Epidermal melanocyte (primary cell): ENCODE results near the genes AAK1 and SNRNP27.

DNA sequence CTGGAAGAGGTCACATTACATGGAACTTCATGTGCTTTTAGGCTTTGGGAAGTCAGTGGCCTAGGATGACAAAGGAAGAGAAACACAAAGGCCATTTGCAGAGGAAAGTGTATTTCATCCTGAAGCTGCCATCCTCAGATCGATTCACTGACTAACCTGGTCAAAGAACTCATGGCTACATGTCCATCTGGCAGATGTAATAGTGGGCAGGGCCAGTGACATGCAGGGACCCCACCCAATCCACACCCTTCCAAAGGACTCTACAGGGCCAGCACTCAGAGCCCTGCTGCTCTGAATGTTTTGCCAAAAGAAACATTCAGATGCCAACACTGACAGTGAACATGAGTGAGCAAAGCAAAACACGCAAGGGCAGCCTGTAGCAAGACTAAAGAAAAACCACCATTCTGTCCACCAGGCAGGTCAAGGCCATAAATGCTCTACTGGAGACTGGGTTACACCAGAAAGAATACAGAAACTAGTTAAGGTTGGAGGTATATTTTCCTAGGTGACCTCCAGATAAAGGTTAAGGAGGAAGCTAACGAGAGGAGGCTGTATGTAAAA, 176.0 kb downstream of the ETAA1 start:
- RRBS = no CpG with 5 or more reads among the region's 3 CpGs

DNA sequence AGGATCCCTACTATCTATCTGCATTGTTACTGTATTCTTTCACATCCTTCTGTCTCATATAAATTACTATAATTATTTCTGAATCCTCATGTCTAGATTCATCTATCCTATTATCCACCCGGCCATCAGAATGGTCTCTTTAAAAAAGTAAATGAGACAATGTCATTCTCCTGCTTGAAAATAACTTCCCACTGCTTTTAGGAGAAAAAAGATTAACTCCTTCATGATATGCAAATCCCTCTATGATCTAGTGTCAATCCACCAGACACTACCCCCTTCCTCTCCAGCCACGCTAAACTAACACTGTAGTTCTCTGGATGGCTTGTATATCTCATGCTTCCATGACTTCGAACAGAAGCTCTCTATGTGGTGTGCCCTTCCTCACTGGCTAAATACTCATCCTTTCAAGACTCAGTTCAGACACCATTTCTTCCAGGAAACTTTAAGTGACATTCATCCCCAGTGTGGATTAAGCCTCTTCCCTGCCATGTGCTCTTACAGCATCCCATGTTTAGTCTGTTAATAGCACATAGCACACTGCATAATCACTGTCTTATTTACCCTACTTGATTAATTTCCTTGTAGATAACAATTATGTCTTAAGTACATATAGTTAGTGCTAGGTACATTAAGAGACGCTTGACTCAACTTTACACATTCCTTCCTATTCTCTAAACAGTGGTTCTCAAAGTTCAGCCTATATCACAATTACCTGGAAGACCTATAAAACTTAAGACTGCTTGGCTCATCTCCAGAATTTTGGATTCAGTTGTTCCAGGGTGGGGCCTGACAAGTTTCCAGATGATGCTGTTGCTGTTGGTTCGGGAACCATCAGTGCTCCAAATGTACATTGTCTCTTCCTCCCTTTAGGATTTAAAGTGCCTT, 4.3 kb downstream of the PPP3R1 start:
- RRBS = no CpG with 5 or more reads among the region's 5 CpGs

DNA sequence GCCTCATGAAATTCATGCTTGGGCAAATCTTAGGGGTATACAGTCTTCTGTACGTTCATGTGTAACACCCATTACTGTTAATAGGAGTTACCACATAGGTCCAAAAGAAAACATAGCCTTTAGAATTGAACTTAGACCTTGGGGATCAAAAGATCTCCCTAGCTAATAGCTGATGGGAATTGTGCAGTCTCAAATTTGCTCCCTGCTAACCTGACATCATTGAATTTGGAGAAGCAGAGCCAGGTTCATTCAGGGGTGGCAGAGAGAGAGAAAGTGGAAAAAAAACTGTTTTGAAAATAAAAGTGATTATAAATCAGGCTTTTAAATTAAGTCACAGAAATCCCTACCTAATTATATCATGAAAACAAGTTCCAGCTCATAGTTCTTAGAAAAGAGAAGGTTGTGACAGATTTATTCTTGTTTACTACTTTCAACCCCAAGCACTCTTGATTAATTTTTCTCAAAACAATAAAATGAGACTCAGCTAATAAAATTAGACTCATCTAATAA, 28.1 kb upstream of the PPP3R1 start:
- RRBS = no CpG with 5 or more reads among the region's 1 CpG

DNA sequence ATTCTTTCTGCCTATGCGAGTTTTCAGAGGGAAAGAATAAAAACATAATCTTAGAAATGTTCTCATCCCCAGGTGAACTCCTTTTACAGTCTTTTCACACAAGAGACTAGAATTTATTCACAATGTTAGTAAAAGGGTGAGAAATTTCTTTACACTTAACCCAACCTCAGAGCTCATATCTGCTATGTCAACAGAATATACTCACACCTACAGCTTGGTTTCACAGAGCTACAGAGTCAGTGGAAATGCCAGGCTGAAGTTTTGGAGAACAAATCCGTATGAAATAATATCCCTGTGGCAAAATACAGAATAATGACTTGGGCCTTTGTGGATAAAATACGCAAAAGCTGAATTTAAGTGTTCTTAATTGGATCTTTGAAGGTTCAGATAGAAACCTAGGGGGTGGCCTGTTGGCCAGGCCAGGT, 25.9 kb downstream of the FBXO48 start:
- RRBS = no CpG with 5 or more reads among the region's 3 CpGs

- RRBS = no CpG with 5 or more reads among the region's 1 CpG
Observed at GRCh38 chr2:68567043-68567504, 76.3 kb upstream of the PROKR1 start.

DNA sequence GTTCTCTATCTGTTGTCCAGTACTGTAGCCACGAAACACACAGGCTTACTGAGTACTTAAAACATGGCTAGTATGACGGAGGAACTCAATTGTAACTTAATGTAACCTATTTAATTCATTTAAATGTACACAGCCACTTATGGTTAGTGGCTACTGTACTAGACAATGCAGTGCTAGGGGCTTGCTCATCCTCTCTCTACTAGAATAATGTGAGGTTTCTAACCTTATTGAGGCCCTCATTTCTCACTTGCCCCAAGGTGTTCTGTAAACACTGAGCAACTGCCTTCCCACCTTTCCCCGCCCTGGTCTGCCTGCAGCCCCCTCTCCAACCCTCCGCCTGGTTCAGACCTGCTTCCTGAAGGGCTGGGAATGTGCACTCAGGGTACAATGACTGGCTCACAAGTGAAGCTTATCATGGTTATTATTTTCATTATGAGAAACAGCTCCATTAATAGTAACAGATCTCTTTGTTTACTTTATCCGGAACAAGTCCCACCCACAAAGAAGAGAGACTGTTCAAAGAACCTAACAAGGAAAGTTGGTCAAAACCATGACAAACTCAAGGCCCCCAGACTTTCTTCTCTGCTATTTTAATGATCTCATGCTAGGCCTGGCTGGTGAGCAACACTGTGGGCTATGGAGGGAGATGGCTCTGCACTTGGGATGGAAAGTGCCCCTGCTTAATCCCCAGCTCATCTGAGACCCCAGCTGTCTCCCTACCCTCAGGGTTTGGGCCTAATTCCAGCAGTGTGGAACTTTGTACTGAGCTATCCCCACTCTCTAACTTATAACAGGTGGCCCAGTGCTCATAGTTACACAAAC, 36.6 kb downstream of the ARHGAP25 start:
- RRBS = no CpG with 5 or more reads among the region's 5 CpGs

DNA sequence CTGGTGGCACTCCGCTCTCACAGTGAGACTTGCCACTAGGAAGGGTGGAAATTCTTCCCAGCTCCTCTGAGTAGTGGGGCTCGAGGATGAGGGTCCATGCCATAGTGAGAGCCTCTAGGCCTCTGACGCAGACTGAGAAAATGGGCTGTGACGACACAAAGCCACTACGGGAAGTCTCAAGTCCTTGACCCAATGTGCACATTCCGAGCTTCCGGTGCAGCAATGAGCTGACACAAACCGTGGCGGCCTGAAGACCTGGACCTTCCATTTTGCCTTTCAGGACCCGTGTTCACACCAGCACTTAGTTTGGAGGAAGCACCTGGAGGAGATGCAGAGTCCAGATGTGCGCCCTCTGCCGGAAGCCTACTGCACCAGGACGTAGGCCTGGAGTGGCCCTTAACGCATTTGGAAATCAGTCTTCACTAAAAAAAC, 34.1 kb downstream of the BMP10 start:
- RRBS = no CpG with 5 or more reads among the region's 14 CpGs

- RRBS = no CpG with 5 or more reads among the region's 1 CpG
Observed at GRCh38 chr2:68992744-68993086, 18.3 kb downstream of the GKN1 start.

DNA sequence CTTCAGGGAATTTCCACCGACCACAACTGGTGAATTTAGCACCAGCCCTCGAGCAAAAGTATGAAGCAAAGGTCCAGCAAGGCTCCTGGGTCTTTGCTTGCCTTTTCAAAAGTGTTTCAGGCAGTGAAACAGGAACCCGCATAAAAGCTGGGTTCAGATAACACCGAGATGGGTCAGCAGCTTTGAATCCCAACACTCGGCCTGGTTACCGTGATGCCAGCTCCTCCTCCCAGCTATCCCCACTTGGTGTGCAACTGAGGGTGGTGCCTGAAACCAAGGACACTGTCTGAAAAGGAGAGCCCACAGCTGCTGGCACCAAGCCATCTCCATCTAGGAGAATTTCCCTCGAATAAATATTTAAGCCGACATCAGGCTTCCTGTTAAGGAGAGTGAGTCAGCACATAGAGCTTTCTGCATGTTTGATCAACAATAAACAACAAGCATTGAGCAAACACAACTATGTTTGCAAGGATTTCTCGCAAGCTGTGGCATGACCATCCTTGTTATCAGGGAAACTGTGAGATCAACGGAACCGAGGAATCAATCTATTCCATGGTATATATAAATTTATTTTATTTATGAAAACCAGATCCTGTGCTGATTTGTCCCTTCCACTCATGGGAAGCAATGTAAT, 69.6 kb downstream of the ANTXR1 start:
- RRBS = no CpG with 5 or more reads among the region's 11 CpGs

GRCh38 chr2:69465386-69465955, 28.2 kb upstream of the NFU1 start:
- RRBS = no CpG with 5 or more reads among the region's 9 CpGs

GRCh38 chr2:69582669-69583387, 60.7 kb downstream of the AAK1 start:
- RRBS = no CpG with 5 or more reads among the region's 3 CpGs

- RRBS = 3% methylated on average over 48 of the region's 100 CpGs
Observed at GRCh38 chr2:69643474-69644566, at the start of gene AAK1. Gene AAK1, minus strand, starts transcription at chr2:69643739.

- RRBS = no CpG with 5 or more reads among the region's 7 CpGs
Observed at GRCh38 chr2:69652437-69652708, 8.8 kb upstream of the AAK1 start.

GRCh38 chr2:69683015-69683931, 39.7 kb upstream of the AAK1 start:
- RRBS = no CpG with 5 or more reads among the region's 5 CpGs

DNA sequence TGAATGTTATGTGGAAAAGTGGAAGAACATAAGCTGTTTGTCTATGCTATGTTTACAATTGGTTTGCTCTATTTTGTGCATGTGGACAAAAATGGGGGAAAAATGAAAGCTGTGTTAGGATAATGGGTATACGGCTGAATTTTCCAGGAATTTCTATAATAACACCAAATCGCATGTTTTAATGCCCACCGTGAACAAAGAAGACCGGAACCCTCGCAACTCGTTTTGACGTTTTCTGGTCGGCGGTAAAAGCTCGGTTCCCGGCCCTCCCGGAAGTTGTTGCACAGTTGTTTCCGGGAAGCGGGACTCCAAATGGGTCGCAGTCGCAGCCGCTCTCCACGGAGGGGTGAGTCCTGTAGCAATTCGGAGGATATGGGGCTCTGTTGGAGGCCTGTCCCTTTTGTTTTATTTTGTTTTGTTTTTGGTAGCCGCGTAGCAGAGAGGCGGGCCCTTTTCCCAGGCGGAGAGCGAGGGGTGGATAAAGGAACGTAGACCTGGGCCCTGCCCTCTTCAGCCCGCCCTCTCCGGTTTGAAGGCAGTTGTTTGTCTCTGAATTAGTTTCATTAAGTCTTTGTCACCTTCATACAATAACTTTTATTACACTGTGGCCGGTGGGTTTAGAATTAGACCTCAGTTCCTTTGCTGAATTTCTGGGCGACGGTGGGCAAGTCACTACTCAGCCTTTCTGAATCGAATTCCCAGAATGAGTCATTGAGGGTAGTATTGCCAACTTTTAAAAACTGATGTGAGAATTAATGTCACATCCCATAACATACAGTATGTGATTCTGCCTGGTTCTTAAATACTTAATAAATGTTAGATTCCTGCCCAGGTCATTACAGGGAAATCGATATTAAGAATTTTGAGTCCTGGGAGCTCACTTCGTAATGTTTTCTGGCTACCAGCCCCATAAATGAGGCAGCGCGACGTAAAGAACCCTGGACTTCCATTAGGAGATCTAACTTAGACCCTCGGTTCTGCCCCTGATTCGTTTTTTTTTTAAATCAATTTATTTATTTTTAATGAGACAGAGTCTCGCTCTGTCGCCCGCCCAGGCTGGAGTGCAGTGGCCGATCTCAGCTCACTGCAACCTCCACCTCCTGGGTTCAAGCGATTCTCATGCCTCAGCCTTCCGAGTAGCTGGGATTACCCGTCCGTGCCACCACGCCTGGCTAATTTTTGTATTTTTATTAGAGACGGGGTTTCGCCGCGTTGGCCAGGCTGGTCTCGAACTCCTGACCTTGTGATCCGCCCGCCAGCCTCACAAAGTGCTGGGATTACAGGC, at the start of gene SNRNP27:
SNRNP27 (plus strand) TSS at position 284 of the 1,285 bp plus-strand sequence.
- RRBS = 3% methylated on average over 9 of the region's 54 CpGs

DNA sequence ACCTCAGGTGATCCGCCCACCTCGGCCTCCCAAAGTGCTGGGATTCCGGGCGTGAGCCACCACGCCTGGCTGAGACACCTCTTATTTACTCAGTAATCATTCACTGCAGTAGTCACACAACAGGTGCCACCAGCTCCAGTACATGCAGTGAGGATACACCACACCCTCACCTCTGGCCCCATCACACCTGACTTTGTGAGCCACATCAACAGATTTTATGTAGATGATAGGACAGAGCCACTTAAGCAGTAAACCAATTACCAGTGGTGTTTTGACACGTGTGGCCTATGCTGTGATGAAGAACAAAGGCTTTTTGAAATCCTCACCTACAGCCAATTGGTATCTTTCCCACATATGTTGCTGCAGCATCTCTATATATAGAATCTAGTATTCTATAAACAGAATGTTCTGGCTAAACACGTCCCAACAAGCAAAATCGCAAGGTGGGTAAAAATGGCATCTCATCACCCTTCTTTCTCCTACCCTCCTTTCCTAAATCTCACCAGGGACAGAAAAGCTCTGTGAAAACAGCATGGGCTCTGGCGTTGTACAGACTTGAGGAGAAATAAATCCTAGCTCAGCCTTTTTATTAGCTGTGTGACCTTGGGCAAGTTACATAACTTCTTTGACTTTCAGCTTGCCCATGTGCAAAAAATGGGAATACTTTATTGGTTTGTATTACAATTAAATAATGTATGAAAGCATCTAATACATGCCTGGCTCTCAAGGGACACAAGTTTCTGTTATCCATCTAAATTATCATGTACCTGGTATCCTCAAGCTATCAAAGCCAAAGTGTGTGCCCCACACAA, 42.4 kb upstream of the PCBP1 start:
- RRBS = no CpG with 5 or more reads among the region's 9 CpGs

GRCh38 chr2:70046669-70046868, 40.7 kb upstream of the PCBP1 start:
- RRBS = no CpG with 5 or more reads among the region's 1 CpG

- RRBS = no CpG with 5 or more reads among the region's 31 CpGs
Observed at GRCh38 chr2:70102374-70103009, 15.2 kb downstream of the PCBP1 start.